HEK293 (cell line): ENCODE measurements around the genes C4orf45 and NAF1.

- PRO-cap, result no peak
- RRBS, 2 experiments, result no CpG with 5 or more reads among the region's 5 CpGs
Observed at GRCh38 chr4:156962316-156963137, 9.1 kb downstream of the PDGFC start.

- PRO-cap, result no peak
- RRBS, 2 experiments, result 2 to 8% methylated on average over 6 to 7 of the region's 29 CpGs
Observed at GRCh38 chr4:157222399-157222822, 1.9 kb downstream of the GRIA2 start.

DNA sequence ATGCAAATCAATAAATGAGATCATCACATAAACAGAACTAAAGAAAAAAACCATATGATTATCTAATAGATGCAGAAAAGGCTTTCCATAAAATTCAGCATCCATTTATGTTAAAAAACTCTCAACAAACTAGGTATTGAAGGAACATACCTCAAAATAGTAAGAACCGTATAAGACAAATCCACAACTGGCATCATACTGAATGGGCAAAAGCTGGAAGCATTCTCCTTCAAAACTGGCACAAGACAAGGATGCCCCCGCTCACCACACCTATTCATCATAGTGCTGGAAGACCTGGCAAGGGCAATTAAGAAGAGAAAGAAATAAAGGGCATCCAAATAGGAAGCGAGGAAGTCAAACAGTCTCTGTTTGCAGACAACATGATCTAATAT lies 142.6 kb downstream of the GASK1B start:
- PRO-cap, result no peak
- RRBS, 2 experiments, result no CpG with 5 or more reads among the region's 3 CpGs

GRCh38 chr4:158094732-158095485 lies 77.9 kb downstream of the GASK1B start:
- PRO-cap, result no peak
- RRBS, 2 experiments, result no CpG with 5 or more reads among the region's 3 CpGs

GRCh38 chr4:158121195-158121734 lies 51.6 kb downstream of the GASK1B start:
- PRO-cap, result no peak
- RRBS, 2 experiments, result no CpG with 5 or more reads among the region's 3 CpGs

- PRO-cap, result no peak
- RRBS, 2 experiments, result no CpG with 5 or more reads among the region's 13 CpGs
Observed at GRCh38 chr4:158672530-158673049, 494 bp downstream of the ETFDH start.

DNA sequence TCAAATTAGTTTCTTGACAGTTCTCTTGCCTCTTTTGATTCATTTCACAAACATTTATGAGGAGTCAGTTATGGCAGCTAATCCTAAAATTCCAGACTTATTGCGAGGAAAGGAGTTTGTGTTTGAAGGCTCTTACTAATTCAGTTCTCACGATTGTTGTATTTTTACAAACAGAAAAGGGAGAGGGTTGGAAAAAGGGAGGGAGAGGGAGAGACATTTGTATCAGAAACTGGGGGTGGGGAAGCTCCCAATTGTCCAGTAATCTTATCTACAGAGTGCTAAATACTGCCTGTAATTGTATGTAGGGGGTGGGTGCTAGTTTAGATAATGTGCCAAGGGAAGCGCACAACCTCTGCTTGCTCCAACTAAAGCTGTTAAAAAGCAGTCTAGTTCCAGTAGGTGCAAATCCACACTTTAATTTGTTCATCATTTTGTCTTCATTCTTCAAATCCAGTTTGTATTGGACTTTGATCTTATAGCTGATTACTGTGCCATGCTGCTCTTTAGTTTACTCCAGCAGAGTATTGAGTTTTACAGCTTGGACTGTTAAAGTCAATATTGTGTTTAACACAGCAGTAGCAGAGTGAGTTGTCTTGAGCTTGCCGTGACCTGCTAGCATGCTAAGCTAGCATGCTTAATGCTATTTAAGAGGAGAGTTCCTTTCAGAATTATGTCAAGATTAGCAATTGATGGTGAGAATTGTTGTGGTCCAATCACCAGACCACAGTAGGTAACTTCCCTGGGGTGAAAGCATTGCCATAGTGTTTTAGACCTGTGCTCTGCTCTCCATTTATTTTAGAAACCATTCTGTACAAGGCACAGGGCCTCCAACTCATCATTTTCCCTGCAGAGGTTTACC lies 13.9 kb downstream of the FNIP2 start:
- PRO-cap, result unidirectional peak, plus-strand start at position 374 of the sequence; unidirectional peak, minus-strand start at position 639 of the sequence
- RRBS, 2 experiments, result no CpG with 5 or more reads among the region's 4 CpGs

DNA sequence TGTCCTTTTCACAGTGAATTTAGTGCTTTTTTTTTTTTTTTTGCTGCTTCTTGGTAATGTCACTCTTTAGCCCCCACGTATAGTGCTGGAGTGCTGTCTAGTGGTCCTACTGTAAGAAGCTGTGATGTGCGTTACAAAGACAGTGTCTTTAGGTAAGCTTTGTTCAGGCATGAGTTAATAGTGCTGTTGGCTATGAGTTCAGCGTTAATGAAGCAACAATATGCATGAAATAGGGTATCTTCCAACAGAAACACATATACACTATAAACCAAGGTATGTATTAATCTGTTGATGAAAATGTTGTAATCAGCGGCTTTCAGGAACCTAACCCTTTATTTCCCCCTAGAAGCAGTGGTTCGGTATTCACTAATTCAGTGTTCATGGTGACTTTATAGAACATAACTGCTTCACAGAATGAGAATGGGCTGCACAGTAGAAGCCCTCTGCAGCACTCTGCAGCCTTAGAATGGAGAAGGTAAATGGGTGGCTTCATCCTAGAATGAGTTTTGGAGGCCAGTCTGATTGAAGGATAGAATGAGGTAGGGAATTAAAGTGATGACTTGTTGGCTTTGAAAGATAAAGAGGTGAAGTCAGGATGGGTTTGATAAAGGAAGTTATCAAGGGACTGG lies 23.6 kb downstream of the FNIP2 start:
- PRO-cap, result no peak
- RRBS, 2 experiments, result no CpG with 5 or more reads among the region's 5 CpGs

GRCh38 chr4:158807614-158808182 lies 38.9 kb downstream of the FNIP2 start:
- PRO-cap, result no peak
- RRBS, 2 experiments, result no CpG with 5 or more reads among the region's 5 CpGs

- PRO-cap, result no peak
- RRBS, 2 experiments, result no CpG with 5 or more reads among the region's 5 CpGs
Observed at GRCh38 chr4:158817712-158818456, 49.1 kb downstream of the FNIP2 start.

GRCh38 chr4:158827420-158828146 lies 58.8 kb downstream of the FNIP2 start:
- PRO-cap, result no peak
- RRBS, 2 experiments, result no CpG with 5 or more reads among the region's 6 CpGs

DNA sequence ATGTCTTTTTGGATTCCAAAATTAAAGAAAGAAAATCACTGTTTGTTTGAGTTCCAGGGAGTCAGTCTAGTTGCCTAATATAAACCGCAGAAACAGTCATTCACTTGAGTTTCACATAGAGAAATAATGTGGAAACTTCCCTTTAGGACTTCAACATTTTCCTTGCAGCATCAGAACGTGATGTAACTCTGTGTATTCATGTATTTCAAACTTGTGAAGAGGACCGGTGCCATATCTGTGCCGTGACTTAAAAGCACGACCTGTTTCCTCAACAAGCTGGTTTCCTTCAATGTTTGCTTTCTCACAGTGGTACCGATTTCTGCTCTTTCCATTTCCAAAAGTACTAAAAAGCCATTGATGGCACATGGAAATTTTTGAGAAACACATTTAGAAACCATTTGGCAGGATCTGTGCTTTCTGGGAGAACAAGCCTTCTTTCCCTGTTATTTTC lies 98.8 kb downstream of the C4orf45 start:
- PRO-cap, result no peak
- RRBS, 2 experiments, result no CpG with 5 or more reads among the region's 6 CpGs

GRCh38 chr4:159016707-159017098 lies 18.3 kb downstream of the C4orf45 start:
- PRO-cap, result no peak
- RRBS, 2 experiments, result no CpG with 5 or more reads among the region's 7 CpGs

- PRO-cap, result no peak
- RRBS, 2 experiments, result no CpG with 5 or more reads among the region's 3 CpGs
Observed at GRCh38 chr4:159035109-159035561, at the start of gene C4orf45. Gene C4orf45 (minus strand): TSS chr4:159035229.

- PRO-cap, result no peak
- RRBS, 2 experiments, result no CpG with 5 or more reads among the region's 2 CpGs
Observed at GRCh38 chr4:159262834-159263264, 160.0 kb downstream of the RAPGEF2 start.

- PRO-cap, result no peak
- RRBS, 2 experiments, result no CpG with 5 or more reads among the region's 2 CpGs
Observed at GRCh38 chr4:159304048-159304643, 201.3 kb downstream of the RAPGEF2 start.

DNA sequence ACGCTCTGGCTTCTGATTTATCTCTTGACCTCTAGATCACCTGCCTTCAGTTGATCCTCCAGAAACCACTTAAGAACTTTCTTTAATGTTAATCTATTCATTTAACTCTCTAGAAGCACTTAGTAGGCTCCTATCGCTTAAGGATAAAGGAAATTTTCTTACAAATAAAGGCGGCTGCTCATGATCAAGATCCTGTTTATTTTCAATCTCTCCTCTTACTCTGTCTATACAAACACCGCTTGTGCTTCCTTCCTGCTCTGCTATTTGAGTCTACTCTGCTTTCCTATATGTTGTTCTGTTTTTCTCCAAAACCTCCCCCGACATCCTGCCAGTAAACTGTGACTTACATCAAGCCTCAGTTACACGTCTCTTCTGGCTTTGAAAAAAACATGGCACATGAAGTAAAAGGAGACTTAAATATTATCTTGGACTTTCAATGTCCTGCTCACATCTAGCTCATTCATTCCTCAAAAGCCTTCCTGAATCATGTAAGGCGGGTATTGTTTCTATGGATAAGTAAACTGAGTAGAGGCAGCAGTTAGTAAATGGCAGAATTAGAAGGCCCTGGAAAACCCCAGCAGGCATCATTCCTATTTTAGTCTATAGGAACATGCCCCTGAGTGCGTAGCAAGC lies 280.0 kb downstream of the RAPGEF2 start:
- PRO-cap, result no peak
- RRBS, 2 experiments, result no CpG with 5 or more reads among the region's 8 CpGs

DNA sequence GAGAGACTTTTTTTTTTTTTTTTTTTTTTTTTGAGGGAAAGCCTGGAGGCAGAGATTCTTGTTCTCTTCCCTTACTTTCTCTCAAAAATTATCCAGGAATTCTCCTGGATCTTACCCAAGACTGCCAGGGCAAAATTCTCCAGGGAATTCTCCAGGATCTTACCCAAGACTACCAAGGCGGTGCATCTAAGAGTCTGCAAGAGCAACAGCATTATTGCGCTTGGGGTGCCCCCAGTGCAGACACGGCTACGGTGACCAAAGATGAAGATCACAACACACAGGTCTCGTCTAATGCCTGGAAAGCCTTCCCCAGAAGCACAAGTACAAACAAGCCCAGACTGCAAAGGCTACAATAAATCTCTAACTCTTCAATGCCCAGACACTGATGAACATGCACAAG lies 1014.3 kb downstream of the FSTL5 start:
- PRO-cap, result no peak
- RRBS, 2 experiments, result no CpG with 5 or more reads among the region's 5 CpGs

- PRO-cap, result no peak
- RRBS, 2 experiments, result no CpG with 5 or more reads among the region's 1 CpG
Observed at GRCh38 chr4:162705026-162705514, 461.6 kb downstream of the NAF1 start.

- PRO-cap, result bidirectional peak, plus-strand start at chr4:163166445, minus-strand start at chr4:163166422; bidirectional peak, plus-strand start at chr4:163166677, minus-strand start at chr4:163166673; bidirectional peak, plus-strand start at chr4:163167004, minus-strand start at chr4:163166858
- RRBS, 2 experiments, result 1 to 2% methylated on average over 34 to 36 of the region's 88 CpGs
Observed at GRCh38 chr4:163165992-163167085, at the start of gene NAF1. Gene NAF1 (minus strand): TSS chr4:163166890.